Islet of Langerhans (tissue), 1 donor: ENCODE measurements around a stretch of chr17.

GRCh38 chr17:67280063-67280800, 35.2 kb upstream of the HELZ start:
- RRBS, result no CpG with 5 or more reads among the region's 7 CpGs

- RRBS, result no CpG with 5 or more reads among the region's 6 CpGs
Observed at GRCh38 chr17:67400140-67400668, 23.1 kb downstream of the PITPNC1 start.

GRCh38 chr17:67421524-67422473, 44.7 kb downstream of the PITPNC1 start:
- RRBS, result no CpG with 5 or more reads among the region's 8 CpGs

DNA sequence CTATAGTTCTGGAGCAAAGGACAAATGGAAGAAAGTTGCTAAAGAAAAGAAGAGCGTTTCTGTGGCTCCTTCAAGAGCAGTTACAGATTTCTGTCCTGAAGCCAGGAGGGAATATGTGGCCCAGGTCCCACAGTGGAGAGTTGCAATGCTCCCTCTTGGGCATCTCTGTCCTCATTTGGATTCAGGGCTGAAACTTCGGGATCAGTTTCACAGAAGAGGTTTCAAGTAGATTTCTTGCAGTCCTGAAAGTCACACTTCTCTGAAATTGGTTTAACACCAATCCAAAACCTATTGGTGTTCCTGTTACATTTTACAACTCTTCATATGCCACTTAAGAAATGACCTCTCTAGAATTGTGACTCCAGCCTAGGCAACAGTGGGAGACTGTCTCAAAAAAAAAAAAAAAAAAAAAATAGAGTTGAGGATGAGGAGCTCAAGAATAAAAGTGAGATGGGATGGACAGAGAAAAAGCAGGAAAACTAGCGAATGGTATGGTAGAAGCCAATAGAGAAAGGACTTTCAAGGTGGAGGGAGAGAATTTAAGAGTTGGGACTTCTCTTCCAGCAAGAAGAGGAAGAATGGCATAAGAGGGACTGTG, 46.7 kb downstream of the PITPNC1 start:
- RRBS, result no CpG with 5 or more reads among the region's 3 CpGs

DNA sequence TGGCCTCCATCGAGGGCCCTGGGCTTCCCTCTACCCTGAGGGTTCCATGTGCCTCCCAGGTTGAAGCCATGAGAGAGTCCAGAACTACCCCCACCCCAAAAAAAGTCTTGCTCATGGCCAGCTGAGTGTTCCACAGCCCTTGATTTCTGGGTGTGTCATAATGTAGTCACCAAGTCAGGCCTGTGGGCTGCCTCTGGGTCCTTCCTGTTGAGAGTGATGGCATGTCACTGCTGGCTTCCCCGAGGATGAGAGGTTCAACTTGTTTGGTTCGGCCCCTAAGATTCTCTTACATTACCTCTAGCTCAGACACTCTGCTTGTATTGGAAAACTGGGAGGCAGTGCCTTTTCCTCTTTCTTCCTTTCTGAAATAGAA, 100.7 kb downstream of the PITPNC1 start:
- RRBS, result no CpG with 5 or more reads among the region's 3 CpGs

DNA sequence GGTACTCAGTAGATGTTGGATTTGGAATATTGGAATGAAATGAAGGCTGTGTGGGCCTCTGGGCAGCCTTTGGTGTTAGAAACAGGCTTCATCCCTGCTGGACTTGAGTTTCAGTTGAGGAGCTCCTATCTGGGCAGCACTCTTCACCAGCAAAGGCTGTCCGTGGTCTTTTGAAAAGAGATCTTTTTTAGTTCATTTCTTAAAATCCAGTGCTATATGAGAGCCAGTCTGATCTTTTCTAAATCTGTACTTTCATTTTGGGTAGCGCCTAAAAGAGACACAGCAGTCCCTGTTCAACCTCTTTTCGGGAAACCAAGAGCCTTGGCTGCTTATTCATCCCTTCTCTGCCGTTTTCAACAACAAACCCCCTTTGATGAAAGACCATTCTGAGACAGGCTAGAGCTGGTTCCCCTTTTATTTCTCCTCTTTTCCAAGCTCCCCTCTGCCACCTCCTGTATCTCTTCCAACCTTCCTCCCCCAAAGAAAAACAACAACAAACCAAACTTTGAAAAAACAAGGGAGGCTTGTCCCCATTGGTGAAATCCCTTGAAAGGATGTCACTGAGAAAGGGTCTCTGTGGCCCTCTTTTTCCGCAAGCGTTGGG, 101.1 kb downstream of the PITPNC1 start:
- RRBS, result no CpG with 5 or more reads among the region's 6 CpGs

- RRBS, result no CpG with 5 or more reads among the region's 11 CpGs
Observed at GRCh38 chr17:67490447-67490984, 113.4 kb downstream of the PITPNC1 start.

DNA sequence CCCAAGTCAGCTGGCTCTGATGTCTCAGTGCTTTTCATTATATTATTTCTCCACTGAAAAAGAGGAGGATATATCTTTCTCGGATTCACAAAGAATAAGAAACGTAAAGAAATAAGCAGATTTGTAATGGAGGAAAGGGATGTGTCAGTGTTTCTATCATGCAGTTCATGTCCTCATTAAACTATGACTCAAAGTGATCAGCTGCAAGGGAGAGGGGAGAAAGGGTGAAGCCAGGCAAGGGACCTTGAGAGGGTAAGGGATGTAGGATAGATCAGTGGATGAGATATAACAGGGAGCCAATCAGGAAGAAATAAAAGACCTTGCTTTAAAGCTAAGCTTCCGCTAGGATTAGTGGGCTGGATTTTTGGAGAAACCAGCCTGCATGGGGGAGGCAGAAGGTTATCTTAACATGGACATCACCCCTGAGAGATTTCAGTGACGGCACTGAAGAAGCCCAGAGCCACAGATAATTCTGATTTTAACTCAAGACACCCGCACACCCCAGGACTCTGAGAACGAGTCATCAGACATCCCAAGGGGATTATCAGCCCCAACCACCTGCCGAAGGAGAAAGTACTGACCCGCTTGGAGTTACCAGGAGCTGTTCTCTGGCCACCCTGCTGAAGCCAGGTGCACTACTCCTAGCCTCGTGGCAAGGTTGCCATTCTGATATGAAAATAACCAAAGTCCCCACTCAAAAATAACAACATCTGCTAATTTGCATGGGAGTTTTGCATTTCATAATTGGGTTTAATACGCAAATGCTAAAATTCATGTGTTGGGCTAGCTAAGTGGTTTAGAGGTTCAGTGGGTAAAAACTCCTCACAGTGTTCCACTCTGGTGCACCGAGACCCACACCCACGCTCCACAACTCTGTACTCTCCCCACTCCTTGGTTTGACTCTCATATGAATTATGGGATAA, 143.2 kb upstream of the NOL11 start:
- RRBS, result no CpG with 5 or more reads among the region's 12 CpGs

DNA sequence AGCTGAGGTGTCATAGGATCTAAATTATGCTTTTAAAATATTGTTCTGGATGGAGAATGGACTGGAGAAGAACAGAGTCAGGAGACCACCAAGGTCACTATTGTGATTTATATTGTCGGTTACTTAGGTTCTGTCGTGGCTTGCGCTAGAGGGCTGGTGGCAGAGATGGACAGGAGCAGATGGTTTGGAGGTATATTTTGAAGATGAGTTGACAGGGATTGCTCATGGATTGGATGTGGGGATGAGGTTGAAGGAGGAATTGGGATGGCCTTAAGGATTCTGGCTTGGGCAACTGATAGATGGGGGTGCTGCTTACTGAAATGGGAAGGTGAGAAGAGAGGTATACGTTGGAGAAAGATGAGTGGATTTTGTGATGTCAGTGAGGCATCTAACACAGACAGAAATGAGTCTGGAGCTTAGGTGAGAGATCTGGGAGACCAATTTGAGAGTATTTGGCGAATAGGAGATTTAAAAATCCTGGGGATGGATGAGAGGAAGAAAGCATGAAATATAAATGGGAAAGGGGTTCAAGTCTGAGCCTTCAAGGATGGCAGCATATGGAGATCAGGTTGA, 82.5 kb upstream of the NOL11 start:
- RRBS, result no CpG with 5 or more reads among the region's 5 CpGs

- RRBS, result 5% methylated on average over 17 of the region's 93 CpGs
Observed at GRCh38 chr17:67825638-67826689, 661 bp downstream of the BPTF start.

GRCh38 chr17:67893289-67893797, 68.0 kb downstream of the BPTF start:
- RRBS, result no CpG with 5 or more reads among the region's 4 CpGs

DNA sequence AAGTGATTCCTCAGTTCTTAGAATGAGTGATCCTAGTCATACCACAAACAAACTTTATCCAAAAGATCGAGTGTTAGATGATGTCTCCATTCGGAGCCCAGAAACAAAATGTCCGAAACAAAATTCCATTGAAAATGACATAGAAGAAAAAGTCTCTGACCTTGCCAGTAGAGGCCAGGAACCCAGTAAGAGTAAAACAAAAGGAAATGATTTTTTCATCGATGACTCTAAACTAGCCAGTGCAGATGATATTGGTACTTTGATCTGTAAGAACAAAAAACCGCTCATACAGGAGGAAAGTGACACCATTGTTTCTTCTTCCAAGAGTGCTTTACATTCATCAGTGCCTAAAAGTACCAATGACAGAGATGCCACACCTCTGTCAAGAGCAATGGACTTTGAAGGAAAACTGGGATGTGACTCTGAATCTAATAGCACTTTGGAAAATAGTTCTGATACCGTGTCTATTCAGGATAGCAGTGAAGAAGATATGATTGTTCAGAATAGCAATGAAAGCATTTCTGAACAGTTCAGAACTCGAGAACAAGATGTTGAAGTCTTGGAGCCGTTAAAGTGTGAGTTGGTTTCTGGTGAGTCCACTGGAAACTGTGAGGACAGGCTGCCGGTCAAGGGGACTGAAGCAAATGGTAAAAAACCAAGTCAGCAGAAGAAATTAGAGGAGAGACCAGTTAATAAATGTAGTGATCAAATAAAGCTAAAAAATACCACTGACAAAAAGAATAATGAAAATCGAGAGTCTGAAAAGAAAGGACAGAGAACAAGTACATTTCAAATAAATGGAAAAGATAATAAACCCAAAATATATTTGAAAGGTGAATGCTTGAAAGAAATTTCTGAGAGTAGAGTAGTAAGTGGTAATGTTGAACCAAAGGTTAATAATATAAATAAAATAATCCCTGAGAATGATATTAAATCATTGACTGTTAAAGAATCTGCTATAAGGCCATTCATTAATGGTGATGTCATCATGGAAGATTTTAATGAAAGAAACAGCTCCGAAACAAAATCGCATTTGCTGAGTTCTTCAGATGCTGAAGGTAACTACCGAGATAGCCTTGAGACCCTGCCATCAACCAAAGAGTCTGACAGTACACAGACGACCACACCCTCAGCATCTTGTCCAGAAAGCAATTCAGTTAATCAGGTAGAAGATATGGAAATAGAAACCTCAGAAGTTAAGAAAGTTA, 84.6 kb downstream of the C17orf58 start:
- RRBS, result no CpG with 5 or more reads among the region's 14 CpGs

- RRBS, result no CpG with 5 or more reads among the region's 10 CpGs
Observed at GRCh38 chr17:68011102-68011363, 14.8 kb upstream of the C17orf58 start.

DNA sequence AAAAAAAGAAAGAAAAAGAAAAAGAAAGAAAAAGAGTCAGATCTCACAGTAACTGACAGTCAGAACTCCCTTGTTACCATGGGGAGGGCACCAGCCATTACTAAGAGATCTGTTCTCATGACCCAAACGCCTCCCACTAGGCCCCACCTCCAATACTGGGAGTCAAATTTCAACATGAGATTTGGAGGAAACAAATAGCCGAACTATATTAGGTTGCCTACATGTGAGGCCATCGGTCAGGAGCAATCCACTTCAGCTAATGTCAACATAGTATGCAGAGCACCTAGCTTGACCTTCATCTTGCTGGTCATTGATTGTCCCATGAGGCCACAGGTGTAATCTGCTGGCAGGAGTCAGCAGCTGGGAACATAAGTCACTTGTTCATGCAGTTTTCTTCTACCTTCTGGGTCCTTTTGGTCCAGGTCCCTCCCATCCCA, 6.1 kb upstream of the KPNA2 start:
- RRBS, result no CpG with 5 or more reads among the region's 3 CpGs

DNA sequence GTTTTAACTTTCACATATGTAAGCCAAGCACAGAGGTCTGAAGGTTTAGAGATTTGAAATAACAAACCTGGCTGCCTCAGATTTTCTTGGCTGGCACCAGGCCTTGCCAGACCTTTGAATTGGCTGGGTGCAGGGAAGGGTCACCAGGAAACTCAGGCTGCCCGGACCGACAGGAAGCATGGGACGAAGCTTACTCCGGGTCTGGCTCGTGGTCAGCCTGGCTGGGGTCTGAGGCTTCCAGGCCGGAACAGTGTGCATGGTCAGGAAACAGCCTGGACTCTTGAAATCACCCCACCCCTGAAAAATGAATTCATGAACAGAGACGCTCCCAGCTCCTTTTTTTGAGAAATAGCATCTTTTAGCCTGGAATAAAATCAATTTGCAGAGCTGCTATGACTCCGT, 35.1 kb downstream of the KPNA2 start:
- RRBS, result no CpG with 5 or more reads among the region's 8 CpGs

DNA sequence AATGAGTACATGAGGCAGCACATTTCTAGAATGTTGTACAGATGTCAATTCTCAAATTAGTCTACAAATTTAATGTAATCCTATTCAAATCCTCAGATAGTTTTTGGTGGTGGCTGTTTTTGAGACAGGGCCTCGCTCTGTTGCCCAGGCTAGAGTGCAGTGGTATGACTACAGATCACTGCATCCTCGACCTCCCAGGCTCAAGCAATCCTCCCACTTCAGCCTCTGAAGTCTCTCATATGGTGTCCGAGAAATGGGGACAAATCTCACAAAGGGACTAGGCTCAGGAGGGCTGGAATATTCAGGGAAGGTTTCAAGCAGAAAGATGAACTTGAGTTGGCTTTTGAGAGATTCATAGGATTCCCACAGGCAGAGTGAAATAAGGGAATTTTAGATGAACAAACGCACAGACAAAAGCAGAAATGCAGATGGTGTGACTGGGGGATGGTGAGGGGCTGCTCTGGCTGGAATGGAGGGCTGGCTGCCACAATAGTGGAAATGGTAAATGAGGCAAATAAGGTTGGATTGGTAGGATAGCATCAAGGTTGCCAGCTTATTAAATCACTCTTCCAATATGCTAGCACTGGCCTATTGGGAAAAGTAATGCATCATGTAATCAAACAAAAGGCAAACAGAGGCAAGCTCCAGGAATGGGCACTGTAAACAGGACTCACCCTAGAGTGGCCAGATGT, 89.0 kb downstream of the KPNA2 start:
- RRBS, result no CpG with 5 or more reads among the region's 4 CpGs

DNA sequence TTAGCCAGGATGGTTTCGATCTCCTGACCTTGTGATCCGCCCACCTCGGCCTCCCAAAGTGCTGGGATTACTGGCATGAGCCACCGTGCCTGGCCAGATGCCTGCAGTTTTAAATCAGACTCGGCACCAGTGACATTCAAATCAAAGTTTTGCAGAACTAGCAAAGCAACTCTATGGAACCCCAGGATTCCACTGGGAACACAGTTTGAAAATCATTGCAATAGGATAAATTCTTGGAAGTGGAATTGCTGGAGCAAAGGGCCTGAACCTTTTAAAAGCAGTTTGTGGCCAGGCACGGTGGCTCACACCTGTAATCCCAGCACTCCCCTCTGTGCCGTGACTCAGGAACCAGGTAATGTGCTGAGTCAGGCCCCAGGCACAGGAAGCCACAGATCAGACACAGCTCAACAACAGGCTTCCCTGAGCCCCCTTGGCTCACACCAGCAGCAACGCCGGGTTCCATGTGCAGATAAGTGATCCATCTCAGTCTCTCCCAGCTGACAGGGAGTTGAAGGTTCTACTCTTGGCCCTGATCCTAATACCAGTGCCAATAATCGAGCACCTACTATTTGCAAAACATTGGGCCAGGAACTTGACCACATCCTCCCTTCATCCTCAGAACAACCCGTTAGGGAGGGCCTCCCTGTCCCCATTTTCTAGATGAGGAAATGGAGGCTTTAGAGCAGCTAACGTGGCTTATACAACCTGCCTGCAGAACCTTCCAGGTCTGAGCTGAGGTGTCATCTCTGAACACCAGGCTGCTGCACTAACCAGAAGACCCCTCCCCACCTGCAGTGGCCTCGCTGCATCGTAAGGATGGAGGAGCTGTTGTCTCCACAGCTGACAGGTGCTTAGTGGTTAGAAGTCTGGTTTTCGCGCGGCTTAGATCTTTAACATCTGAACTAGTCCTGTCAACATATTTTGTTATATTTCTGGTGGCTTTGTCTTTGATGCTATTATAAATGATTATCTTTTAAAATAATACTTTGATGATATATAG, 64.9 kb upstream of the AMZ2 start:
- RRBS, result no CpG with 5 or more reads among the region's 17 CpGs

GRCh38 chr17:68222548-68223103, 25.2 kb upstream of the AMZ2 start:
- RRBS, result no CpG with 5 or more reads among the region's 10 CpGs

DNA sequence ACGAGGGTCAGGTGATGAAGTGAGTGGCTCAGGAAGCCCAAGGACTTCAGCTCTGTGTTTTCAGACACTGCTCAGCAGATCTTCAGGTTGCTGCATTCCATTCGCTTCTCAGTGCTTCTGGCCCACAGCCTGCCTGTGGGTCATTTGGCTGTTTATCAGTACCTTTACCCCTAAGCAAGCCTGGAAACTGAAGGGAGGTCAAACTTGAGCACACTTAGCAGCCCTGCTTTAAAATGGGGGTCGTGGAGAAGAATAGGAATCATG, 11.1 kb downstream of the ARSG start:
- RRBS, result no CpG with 5 or more reads among the region's 3 CpGs

- RRBS, result no CpG with 5 or more reads among the region's 11 CpGs
Observed at GRCh38 chr17:68391524-68392022, 65.7 kb downstream of the WIPI1 start.